AG10803 (cell line): ENCODE results near the gene PSMD14.

- RRBS: no CpG with 5 or more reads among the region's 10 CpGs
Measured at GRCh38 chr2:160993618-160994174, 166.5 kb upstream of the TANK start.

- RRBS: no CpG with 5 or more reads among the region's 1 CpG
Measured at GRCh38 chr2:161138490-161138923, 21.7 kb upstream of the TANK start.

DNA sequence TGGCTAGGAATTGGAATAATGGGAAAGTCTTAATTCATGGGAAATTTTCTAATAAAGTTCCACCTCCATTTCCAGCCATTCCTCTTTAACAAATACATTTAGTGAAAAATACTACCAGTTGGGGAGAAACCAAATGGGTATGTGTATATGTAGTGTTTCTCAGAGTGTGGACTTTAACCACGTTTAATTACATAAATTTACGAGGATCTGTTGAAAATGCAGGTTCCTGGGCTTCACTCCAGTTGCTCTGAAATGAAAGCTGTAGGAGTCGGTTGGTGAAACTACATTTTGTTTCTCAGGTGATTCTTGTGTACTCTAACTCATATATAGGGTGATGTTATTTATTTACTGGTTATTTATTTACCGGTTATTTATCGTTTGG is 469 bp upstream of the TANK start:
- RRBS: no CpG with 5 or more reads among the region's 5 CpGs

DNA sequence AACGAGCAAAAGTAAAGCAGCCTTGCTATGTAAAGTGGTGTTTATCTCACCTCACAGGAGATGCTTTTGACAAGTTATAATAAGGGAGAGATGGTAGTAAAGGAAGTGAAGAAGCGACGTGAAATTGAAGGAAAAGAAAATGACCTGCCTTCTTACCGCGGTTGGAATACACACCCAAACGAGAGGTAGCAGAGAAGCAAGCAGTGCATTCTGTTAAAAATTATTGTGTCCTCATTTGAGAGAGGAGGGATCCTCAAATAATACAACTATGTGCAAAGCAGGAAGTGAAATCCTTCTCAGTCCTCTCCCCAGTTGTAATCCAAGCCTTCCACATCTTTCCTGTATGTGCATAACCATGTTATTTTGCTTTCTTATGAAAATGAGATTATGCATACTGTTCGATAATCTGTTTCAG is 1.0 kb downstream of the TANK start:
- RRBS: no CpG with 5 or more reads among the region's 7 CpGs

DNA sequence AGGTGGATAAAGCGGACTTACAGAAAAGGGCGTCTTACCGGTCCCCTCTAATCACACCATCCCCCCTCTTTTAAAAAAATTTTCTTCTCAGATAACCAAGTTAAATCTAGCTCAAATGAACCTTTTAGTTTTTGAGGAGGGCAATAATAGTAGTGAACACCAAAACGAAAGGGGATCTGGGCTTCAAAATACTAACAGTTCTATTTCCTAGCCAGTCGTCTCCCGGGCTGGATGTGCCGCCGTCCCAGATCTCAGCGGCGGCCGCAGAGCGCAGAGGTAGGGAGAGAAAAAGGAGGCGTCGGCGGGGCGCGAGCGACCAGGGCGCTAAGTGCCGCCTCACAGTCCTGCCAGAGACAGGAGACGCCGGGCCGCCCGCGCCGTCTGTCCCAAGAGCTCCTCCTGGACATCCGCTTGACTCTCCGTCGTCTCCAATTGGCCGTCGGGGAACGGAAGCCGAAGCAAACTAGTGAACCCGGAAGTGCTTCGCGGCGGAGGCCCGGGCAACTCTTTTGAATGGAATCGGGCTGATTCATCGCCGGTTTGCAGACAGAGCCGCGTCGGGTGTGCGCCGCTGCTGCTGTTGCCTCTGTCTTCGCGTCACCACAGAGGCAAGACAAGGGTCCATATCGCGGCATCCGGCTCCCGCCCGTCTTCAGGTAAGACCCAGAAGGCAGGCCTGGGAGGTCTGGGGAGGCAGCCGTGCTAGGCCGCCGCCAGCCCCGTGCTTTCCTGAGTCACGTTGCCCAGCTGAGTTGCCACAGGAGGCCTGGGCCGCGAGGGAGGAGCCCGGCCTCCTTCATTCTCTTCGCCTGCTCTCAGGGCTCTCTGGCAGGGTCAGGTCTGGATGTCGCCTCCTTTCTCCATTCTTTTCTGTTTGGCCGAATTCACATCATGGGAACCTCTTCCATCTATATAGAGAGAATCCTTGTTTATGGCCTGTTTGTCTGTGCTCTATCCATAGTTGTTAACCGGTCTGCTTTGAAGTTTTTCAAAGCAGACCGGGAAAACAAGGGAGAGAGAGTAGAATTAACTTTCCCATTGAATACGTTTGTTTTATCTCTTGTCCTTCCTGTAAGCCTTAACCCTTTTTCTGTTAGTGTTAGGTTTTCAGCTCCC is at the start of gene PSMD14:
PSMD14 (plus strand) TSS at position 477 of the 1,116 bp plus-strand sequence.
- RRBS: 1% methylated on average over 18 of the region's 67 CpGs

- RRBS: no CpG with 5 or more reads among the region's 12 CpGs
Measured at GRCh38 chr2:161625519-161625880, 1.3 kb downstream of the SLC4A10 start.

- RRBS: no CpG with 5 or more reads among the region's 7 CpGs
Measured at GRCh38 chr2:162574495-162575673, 231.0 kb downstream of the GCA start.

DNA sequence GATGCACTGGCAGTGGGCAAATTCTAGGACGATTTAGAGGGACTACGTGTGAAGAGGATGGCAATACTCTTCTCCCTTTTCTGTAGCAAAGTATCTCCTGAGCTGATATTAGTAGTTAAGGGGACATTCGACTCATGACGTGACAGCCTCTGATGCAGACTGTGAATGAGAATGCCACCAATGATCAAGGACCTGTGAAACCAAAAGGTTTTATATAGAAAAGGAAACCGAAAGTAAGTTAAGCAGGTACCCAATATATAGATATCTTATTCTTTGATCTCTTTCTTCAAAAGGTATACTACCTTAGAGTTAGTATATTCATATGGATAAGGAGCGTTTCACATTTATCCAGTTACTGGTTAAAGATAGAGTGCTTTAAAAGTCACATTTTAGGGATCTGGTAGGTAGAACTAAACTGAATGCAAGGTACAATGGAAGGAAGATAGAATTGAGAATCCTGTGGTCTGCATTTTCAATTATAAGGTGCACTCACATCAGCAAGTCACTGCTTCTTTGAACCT is 106.4 kb downstream of the KCNH7 start:
- RRBS: no CpG with 5 or more reads among the region's 6 CpGs

DNA sequence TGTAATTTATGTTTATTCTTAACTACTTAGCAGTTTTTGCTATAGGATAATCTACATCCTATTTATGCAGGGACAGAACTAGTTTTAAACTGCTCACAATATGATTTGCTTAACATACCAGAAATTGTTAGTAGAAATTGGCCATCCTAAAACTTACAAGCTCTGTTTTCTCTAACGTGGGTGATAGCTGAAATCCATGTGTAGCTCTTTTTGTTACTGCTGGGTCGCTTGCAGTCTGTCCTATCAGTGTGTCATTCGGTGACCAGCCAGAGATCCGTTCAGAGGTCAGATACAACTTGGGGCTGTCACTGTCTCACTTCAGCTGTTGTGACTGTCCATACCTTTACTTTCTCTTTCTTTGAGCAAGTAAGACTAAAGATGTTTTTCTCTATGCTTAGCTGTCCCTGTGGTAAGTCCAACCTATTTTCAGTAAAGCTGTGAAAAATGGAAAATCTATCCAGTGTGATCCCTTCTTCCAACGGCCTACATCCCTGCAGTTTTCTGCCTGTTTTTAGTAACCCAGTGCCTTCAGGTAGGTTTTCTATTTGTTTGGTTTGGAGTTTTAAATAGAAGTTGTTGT is 282.9 kb upstream of the KCNH7 start:
- RRBS: no CpG with 5 or more reads among the region's 5 CpGs

DNA sequence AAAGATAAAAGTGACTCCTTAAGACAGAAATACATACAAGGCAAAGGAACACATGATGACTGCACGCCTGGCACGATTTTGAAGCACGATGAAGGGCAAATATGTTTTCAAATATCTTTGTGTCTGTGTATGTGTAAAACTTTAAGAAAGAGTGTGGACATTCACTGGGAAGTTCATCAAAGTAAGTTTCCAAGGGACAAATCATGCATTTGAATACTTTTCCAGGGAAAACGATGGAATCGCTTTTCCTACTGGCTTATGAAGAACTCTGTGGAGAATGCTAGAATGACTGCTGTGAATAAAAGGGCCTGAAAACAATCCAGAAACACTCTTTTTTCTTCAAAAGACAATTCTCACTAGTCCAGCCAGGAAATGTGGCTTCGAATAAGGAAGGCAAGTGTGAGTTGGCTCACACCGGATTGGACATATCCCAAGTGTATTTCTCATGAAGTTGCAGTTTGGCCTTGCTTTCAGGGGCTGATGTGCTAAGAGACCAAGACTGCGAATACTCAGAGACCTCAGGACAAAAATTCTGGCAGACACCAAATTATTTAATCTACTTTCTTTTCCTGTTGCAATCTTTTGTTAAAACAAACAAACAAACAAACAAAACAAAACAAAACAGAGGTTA is 54.1 kb downstream of the FIGN start:
- RRBS: no CpG with 5 or more reads among the region's 8 CpGs

GRCh38 chr2:163734666-163735366 is 992 bp downstream of the FIGN start:
- RRBS: no CpG with 5 or more reads among the region's 9 CpGs

- RRBS: under 1% methylated on average over 8 of the region's 46 CpGs
Measured at GRCh38 chr2:163736529-163737252, 883 bp upstream of the FIGN start.

GRCh38 chr2:164314028-164314617 is 307.2 kb downstream of the GRB14 start:
- RRBS: no CpG with 5 or more reads among the region's 5 CpGs

DNA sequence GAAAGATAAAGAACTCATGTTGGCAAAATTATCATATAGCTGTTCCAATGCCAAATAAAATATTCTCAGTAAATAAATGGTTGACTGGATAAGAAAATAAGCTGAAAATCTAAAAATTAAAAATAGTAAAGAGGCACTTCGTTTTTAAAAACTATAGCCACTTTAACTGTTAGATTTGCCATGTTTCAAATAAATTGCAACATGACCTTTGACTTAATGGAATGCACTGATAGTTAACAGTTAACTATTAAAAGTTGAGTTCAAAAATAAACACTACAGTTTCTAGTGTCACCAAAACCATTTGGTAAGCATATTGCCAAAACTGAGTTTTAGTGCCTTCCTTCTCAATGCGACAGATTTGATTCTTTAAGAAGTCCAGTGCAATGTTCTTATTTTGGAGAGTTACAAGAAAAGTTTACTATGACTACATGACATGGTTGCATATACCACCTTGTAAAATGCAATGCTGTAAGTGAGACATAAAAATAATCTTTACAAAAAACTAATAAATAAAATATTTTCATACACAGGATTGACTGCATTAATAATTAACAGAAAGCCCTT is 54.0 kb downstream of the GRB14 start:
- RRBS: no CpG with 5 or more reads among the region's 2 CpGs

GRCh38 chr2:164569297-164569842 is 51.9 kb downstream of the GRB14 start:
- RRBS: no CpG with 5 or more reads among the region's 4 CpGs

DNA sequence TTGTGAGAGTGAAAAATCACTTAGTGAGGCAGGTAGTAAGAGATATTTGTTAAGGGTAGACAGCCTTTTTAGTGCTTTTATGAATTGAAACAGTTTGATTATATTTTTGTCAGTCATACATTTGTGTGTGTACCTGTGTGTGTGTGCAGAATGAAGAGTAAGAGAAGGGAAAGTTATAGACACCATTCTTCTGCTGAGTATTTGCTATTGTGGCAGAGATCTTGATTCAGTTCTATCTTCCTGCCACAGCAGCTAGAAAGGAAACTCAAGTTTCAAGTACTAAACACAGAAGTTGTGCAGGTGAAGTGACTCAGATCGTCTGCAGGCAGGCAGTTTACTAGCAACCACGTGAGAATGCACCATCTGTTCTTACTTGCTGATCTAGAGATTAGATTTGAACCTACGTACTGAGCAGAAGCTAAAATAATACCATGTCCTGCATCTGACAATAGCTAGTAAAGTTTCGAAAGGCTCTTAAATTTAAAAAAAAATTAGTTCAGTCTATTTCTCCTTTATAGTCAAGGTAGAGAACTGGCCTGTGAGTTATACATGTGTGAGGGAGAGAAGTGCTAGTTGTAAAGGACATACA is 45.3 kb downstream of the SLC38A11 start:
- RRBS: no CpG with 5 or more reads among the region's 4 CpGs

DNA sequence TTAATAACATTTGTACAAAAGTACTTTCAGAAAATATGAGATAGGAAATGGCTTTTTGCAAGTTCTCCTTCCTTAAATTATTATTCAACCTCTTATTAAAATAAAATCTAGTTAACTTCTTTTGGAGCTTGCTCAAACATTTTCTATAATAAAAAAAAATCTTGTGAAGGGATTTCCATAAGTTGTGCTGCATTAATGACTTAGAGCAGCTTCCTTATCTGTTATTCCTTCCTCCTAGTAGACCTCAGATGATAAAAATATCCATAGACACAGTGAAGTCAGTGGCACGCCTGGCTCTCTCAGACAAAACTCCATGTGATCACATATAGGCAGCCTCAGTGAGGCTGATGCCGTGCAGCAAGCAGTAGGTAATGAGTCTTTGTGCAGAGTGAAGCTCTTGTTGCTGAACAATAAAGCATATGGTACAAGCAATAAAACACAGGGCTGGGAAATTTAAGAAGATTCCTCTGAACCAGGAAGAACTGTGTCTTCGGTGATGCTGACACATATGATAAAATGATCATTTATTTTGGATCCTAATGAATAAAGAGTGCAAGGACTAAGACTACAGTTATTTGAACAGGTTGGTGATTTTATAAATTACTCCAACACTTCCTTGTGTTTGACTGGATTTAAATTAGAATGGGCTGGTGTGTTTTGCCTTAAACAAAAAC is 102.6 kb downstream of the CSRNP3 start:
- RRBS: no CpG with 5 or more reads among the region's 3 CpGs

DNA sequence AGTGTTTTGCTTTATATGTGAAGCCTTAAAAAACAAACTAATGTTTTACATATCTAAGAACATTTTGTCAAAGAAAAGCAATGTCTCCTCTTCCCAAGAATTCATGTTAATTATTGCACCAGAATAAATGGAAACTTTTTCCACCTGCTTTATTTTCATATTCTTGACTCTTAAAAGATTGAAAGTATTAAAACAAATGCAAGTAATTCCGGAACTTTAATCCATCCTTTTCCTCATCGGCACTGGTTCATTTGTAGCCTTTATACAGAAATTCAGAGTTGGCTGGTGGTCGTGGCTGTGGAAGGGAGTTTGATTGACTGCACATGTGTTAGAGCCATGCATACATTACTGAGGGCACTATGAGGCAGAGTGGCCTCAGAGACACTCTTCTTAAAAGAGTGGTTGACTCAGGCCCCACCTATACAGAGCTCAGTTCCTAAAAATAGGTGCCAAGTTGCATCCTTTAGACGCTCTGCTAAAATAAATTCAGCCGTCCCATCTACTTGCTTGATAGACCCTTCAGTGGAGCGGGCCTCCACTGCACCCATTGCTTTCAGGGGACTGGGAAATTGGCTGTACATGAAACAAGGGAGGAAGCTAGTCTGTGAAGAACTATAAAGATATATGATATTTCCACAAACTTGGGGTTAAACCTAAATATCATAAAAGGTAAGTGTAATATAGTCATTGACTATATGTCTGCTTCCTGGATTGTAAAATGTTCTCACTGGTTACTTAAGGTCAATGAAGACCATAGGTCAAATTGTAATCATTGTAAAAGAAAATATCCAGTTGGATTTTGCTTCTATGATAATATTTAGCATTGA is 105.7 kb upstream of the B3GALT1 start:
- RRBS: no CpG with 5 or more reads among the region's 6 CpGs